Esophagus squamous epithelium (tissue), 4 donors: ENCODE measurements around a stretch of chr21.

- PRO-cap: no peak
- RAMPAGE, long total RNA, 4 experiments: no peak in any of the 4 experiments
These were observed 53.1 kb upstream of the MRPS6 start for GRCh38 chr21:34019966-34020916.

- PRO-cap: no peak
- RAMPAGE, long total RNA, 4 experiments: no peak in any of the 4 experiments
These were observed 13.9 kb downstream of the MRPS6 start for GRCh38 chr21:34087224-34087734.

GRCh38 chr21:34583809-34584438 lies 31.0 kb downstream of the RCAN1 start:
- PRO-cap: no peak
- RAMPAGE, long total RNA, 4 experiments: no peak in any of the 4 experiments

- PRO-cap: unidirectional peak, minus-strand start at chr21:34795530
- RAMPAGE, long total RNA, 4 experiments: no peak in any of the 4 experiments
These were observed 126.9 kb downstream of the CLIC6 start for GRCh38 chr21:34795450-34796285.

- PRO-cap: bidirectional peak, plus-strand start at chr21:34796896, minus-strand start at chr21:34796667
- RAMPAGE, long total RNA, 4 experiments: no peak in any of the 4 experiments
These were observed 127.5 kb downstream of the CLIC6 start for GRCh38 chr21:34796286-34796778.

DNA sequence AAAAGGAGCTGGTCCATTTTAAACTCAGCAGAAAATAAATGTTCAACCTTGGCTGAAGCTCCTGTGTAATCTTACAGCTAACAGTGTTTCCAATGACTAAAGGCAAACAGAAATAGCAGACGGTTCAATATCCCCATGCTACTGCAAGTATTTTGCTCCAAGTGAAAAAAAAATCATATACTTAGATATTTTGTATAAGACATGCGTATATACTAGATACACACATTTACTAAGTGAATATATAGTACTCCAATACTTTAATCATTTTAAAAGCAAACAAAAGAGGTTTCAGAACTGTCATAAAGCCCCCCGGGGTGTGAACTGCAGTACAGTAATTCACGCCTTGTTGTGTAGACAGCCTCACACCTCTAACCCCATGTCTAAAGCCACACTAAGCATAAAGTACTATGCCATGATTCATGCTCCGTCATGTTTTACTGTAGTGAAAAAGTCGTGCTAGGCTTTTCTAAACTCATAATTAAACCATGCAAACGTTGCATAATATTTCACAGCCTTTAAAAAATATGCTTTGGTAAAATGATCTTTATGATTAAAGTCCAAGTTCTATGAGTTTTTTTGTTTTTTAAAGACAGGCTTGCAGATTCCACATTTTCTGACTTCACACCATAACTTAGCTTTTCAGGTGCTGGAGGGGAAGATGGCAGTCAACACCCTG lies 132.3 kb downstream of the CLIC6 start:
- PRO-cap: bidirectional peak, plus-strand start at position 398 of the sequence, minus-strand start at position 370 of the sequence
- RAMPAGE, long total RNA, 4 experiments: no peak in any of the 4 experiments

GRCh38 chr21:34813978-34814820 lies 145.4 kb downstream of the CLIC6 start:
- PRO-cap: bidirectional peak, plus-strand start at chr21:34814753, minus-strand start at chr21:34814612
- RAMPAGE, long total RNA, 4 experiments: no peak in any of the 4 experiments

DNA sequence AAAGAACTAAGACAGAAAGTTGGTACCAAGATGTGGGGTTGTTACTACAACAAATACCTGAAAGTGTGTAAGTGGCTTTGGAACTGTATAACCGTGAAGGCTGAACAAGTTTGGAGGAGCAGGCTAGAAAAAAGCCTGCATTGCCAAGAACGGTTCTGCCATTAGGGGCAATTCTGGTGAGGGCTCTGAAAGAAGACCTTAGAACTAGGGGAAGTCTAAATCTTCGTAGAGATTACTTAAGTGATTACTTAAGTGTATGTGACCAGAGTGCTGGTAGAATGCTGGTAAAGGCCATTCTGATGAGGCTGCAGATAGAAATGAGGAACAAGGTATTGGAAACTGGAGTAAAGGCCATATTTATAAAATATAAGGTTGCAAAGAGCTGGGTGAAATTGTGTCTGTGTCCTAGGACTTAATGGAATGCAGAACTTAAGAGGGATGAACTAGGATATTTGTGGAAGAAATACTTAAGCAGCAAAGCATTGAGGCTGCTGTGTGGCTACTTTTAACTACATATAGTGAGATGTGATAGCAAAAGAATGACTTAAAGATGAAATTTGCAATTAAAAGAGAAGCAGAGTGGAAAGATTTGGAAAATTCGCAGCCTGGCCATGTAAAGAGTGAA lies 158.1 kb downstream of the CLIC6 start:
- PRO-cap: no peak
- RAMPAGE, long total RNA, 4 experiments: no peak in any of the 4 experiments

- PRO-cap: no peak
- RAMPAGE, long total RNA, 4 experiments: no peak in any of the 4 experiments
These were observed 189.4 kb downstream of the CLIC6 start for GRCh38 chr21:34857840-34858892.

GRCh38 chr21:34865448-34866123 lies 183.5 kb downstream of the RUNX1 start:
- PRO-cap: no peak
- RAMPAGE, long total RNA, 4 experiments: no peak in any of the 4 experiments

DNA sequence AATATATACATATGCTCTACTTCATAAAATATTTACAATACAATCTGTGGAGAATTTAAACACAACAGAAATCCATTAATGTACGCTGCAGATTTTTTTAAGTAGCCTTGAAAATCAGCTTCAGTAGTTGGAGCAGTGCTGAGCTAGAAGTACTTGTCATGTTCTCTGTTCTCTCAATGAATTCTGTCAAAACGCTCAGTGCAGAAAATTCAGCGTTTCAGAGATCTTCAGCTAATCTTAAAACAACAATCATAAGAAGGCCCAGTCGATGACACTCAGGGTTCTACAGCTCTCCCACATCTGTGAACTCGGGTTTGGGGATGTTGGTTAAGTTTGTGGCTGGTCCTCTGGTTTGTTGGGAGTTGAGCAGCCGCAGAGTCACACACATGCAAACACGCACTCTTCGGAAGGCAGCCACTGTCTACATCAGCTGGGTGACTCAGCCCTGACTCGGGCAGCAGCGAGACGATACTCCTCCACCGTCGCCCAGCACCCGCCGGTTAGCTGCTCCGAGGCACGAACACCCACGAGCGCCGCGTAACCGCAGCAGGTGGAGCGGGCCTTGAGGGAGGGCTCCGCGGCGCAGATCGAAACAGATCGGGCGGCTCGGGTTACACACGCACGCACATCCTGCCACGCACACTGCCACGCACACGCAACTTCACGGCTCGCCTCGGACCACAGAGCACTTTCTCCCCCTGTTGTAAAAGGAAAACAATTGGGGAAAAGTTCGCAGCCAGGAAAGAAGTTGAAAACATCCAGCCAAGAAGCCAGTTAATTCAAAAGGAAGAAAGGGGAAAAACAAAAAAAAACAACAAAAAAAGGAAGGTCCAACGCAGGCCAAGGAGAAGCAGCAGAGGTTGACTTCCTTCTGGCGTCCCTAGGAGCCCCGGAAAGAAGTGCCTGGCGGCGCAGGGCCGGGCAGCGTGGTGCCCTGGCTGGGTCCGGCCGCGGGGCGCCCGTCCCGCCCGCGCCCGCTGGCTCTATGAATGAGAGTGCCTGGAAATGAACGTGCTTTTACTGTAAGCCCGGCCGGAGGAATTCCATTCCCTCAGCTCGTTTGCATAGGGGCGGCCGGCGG lies 161.1 kb downstream of the RUNX1 start:
- PRO-cap: bidirectional peak, plus-strand start at position 442 of the sequence, minus-strand start at position 357 of the sequence; bidirectional peak, plus-strand start outside the sequence, minus-strand start at position 991 of the sequence
- RAMPAGE, long total RNA, 4 experiments: start-site peak on the minus strand in 1 of 4 experiments, centred at positions 509 to 661 of the sequence, 7 to 31 reads per replicate

- PRO-cap: unidirectional peak, plus-strand start at chr21:34992338
- RAMPAGE, long total RNA, 4 experiments: no peak in any of the 4 experiments
These were observed 57.0 kb downstream of the RUNX1 start for GRCh38 chr21:34992151-34992446.

DNA sequence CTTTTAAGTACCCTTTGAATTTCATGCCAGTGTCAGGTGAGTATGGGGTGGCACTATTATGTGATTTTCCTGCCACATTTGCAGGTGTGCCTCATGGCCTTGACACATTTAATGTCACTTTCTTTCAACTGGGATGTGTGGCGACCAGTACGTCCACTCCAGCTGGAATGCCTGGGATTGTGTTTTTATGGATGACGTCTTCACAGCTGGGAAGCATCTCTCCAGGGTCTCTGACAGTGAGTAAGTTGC lies 43.4 kb downstream of the RUNX1 start:
- PRO-cap: no peak
- RAMPAGE, long total RNA, 4 experiments: no peak in any of the 4 experiments

GRCh38 chr21:35172204-35172593 lies 123.1 kb upstream of the RUNX1 start:
- PRO-cap: no peak
- RAMPAGE, long total RNA, 4 experiments: no peak in any of the 4 experiments

- PRO-cap: no peak
- RAMPAGE, long total RNA, 4 experiments: no peak in any of the 4 experiments
These were observed 496.4 kb downstream of the SETD4 start for GRCh38 chr21:35563601-35564626.

GRCh38 chr21:35814946-35815360 lies 245.4 kb downstream of the SETD4 start:
- PRO-cap: no peak
- RAMPAGE, long total RNA, 4 experiments: no peak in any of the 4 experiments

- PRO-cap: no peak
- RAMPAGE, long total RNA, 4 experiments: no peak in any of the 4 experiments
These were observed 14.6 kb downstream of the DOP1B start for GRCh38 chr21:36171189-36171659.

- PRO-cap: bidirectional peak, plus-strand start at chr21:36298055, minus-strand start at chr21:36298025; bidirectional peak, plus-strand start at chr21:36298421, minus-strand start at chr21:36298280
- RAMPAGE, long total RNA, 4 experiments: no peak in any of the 4 experiments
These were observed 22.0 kb upstream of the MORC3 start for GRCh38 chr21:36297754-36298585.

GRCh38 chr21:36542598-36543182 lies 62.8 kb upstream of the CLDN14 start:
- PRO-cap: unidirectional peak, minus-strand start at chr21:36542784; unidirectional peak, minus-strand start at chr21:36542869
- RAMPAGE, long total RNA, 4 experiments: no peak in any of the 4 experiments

- PRO-cap: no peak
- RAMPAGE, long total RNA, 4 experiments: no peak in any of the 4 experiments
These were observed 131.1 kb downstream of the HLCS start for GRCh38 chr21:36835305-36835824.